GM19239 (cell line): ENCODE data around the genes PRIM1 and ZBTB39.

GRCh38 chr12:56094894-56095457 is 9.4 kb upstream of the PA2G4 start:
- RRBS, result no CpG with 5 or more reads among the region's 3 CpGs

- RRBS, result no CpG with 5 or more reads among the region's 5 CpGs
These were observed 1.3 kb upstream of the PA2G4 start for GRCh38 chr12:56102968-56103635.

DNA sequence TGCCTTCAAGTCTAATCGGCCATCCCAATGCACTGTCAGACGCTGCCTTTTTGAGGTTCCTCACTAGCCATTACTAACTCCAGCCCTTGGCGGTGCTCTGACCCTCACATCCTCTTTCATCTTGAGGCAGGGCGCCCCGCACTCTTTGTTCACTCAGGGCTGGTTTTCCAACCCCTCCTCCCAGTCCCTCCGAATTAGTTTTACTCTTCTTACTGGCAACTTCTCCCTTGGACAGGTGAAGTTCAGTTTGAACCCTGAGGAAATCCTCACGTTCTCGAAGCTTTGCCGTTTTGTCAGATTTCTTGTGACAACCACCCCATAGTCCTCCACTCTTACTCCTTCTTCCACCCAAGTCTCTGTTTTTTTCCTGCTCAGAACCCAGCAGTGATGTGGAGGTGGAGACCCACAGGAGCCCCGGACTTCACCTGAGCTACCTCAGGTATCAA is 670 bp downstream of the ZC3H10 start:
- RRBS, result no CpG with 5 or more reads among the region's 10 CpGs

- RRBS, result no CpG with 5 or more reads among the region's 5 CpGs
These were observed 2.6 kb downstream of the MYL6B start for GRCh38 chr12:56154936-56155382.

DNA sequence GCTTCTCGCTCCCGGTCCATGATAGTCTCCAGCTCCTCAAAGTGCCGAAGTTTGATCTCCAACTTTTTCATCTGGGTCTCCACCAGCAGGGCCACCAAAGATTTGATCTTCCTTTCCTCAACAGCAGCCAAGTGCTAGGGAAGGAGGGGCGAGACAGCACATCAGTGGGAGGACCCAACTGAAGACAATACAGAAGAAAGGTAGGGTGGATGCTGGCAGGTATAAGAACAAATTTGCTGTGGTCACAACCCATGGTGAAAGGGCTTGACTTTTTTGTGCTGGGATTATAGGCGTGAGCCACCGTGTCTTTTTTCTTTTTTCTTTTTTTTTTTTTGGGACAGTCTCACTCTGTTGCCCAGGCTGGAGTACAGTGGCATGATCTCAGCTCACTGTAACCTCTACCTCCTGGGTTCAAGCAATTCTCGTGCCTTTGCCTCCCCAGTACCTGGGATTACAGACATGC is 9.9 kb downstream of the MYL6 start:
- RRBS, result no CpG with 5 or more reads among the region's 7 CpGs

- RRBS, result no CpG with 5 or more reads among the region's 10 CpGs
These were observed 13.8 kb downstream of the RNF41 start for GRCh38 chr12:56207674-56208568.

GRCh38 chr12:56349300-56349799 is 10.6 kb downstream of the STAT2 start:
- RRBS, result no CpG with 5 or more reads among the region's 3 CpGs

DNA sequence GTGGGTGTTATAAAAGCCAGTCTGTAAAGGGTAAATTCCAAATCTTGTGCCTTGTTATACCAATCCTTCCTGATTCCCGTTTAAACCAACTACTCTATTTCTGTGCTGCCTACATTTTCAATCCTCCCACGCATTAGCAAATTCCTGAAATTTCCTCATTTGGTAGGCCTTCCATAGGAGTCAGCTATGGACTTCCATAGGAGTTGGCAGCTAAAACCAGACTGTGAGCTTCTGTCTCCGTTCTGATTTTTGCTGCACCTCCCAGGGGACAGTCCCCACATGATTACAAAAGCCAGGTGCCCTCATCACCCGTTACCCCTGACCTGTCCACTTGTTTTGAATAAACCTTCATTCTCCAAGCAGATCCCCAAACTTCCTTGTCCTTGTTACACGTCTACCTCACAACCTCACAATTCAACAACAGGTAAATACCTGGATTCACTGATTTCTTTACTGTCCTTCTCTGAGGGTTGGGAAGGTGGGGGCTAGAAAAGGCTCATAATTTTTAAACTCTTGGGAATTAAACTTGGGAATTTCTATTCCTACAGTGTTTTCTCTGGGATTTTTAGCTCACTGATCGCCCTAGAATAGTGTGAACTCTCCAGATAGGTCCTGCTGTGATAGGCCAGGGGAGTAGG is 35.6 kb downstream of the BAZ2A start:
- RRBS, result no CpG with 5 or more reads among the region's 6 CpGs

DNA sequence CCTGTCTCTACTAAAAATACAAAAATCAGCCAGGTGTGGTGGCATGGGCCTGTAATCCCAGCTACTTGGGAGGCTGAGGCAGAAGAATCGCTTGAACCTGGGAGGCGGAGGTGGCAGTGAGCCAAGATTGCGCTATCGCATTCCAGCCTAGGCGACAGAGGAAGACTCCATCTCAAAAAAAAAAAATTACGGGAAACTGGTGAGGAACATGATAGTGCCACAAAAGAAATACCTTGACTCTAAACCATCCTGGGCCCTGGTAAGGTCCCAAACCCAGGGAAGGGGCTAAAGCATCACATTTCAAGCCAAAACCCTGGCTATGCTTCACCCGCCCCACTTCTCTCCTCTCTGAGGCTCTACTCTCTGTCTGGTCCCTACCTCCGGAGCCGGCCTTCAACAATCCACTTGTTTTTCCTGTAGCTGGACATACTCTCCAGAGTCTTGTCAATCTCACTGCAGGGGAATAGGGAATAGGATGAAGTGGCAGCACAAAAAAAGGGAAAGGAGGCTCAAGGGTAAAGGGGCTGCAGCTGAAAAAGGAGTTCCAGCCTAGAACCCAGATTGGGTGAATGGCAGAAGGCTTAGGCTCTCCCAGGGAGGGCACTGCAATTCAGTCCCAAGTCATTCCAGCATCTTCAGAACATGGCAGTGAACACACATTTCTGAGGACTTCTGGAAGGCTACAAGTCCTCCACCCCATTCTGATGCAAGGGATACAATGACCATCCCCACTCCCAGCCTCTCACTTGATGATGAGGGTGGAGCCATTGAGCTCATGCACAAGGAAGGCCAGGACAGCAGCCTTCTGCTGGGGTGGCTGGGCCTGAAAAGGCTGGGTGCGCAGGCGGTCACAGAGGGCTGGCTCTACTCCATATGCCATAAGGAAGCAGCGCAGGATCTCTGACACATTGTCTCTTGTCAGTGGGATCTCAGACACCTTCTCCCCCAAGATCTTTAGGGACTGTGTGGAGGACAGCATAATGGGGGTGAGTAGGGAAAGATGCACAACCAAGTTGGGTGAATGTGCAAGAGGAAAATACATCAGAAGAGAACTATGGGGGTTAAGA is 26.0 kb downstream of the BAZ2A start:
- RRBS, result no CpG with 5 or more reads among the region's 12 CpGs

- RRBS, result no CpG with 5 or more reads among the region's 7 CpGs
These were observed 18.3 kb downstream of the BAZ2A start for GRCh38 chr12:56611709-56612410.

- RRBS, result no CpG with 5 or more reads among the region's 19 CpGs
These were observed 1.3 kb downstream of the BAZ2A start for GRCh38 chr12:56628549-56629454.

- RRBS, result no CpG with 5 or more reads among the region's 3 CpGs
These were observed 1.0 kb downstream of the ATP5F1B start for GRCh38 chr12:56644733-56645182.

DNA sequence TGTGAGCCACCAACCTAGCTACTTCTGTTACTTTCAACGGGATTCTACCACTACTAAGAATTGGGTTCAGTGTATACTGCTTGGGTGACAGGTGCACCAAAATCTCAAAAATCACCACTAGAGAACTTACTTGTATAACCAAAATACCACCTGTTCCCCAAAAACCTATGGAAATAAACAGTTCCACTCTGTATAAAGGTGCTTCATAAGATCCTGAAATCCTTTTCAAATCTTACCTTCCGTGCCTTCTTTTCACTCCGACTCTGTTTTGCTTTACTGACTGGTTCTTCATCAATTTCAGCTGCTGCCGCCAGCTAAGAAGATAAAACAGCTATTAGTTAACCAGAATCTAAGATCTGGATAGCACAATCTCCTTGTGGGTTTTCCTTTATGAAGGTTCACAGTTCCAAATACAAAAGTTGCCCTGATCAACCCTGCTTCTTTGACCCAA is 10.9 kb downstream of the NACA start:
- RRBS, result no CpG with 5 or more reads among the region's 4 CpGs

GRCh38 chr12:56751725-56752628 is at the start of gene PRIM1:
TSS of gene PRIM1 (minus strand) at chr12:56752323.
- RRBS, result 3% methylated on average over 9 of the region's 63 CpGs

DNA sequence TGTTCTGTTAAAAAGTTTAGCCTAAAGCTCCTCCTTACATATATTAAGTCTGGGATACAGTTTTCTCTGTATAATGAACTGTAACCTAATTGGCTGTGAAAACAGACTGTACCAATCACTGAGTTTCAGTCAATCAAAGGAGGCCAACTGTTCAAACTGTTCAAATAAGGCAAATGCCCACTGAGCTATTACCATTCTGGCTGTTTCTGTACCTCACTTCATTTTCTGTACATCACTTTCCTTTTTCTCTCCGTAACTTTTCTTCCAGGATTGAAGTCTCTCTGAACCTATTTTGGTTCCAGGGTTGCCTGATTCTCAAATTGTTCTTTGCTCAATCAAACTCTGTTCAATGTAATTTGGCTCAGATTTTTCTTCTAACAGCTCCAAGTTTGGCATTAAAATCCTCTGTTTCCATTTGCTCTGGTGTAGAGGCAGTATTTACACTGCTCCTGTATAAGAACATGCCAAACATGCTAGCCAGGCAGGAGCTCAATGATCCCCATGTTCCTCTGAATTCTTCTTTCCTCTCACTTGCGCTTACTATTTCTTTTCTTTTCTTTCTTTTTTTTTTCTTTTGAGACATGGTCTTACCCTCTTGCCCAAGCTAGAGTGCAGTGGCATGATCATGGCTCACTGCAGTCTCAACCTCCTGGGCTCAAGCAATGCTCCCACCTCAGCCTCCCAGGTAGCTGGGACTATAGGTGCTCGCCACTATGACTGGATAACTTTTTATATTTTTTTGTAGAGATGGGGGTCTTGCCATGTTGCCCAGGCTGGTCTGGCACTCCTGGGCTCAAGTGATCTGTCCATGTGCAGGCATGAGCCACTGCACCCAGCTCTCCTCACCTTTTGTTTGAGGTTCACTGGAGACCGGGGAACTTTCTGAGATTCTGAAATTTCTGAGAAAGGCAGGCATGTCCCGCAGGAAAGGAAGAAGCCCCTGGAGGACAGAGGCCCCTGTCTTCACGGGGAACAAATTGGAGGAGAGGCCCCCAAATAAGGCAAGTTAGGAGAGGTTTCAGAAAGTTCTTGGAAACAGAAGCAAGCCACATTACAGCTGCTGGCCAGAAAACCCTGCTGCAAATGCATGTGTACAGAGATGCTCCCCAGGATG is 17.1 kb downstream of the SDR9C7 start:
- RRBS, result no CpG with 5 or more reads among the region's 6 CpGs

DNA sequence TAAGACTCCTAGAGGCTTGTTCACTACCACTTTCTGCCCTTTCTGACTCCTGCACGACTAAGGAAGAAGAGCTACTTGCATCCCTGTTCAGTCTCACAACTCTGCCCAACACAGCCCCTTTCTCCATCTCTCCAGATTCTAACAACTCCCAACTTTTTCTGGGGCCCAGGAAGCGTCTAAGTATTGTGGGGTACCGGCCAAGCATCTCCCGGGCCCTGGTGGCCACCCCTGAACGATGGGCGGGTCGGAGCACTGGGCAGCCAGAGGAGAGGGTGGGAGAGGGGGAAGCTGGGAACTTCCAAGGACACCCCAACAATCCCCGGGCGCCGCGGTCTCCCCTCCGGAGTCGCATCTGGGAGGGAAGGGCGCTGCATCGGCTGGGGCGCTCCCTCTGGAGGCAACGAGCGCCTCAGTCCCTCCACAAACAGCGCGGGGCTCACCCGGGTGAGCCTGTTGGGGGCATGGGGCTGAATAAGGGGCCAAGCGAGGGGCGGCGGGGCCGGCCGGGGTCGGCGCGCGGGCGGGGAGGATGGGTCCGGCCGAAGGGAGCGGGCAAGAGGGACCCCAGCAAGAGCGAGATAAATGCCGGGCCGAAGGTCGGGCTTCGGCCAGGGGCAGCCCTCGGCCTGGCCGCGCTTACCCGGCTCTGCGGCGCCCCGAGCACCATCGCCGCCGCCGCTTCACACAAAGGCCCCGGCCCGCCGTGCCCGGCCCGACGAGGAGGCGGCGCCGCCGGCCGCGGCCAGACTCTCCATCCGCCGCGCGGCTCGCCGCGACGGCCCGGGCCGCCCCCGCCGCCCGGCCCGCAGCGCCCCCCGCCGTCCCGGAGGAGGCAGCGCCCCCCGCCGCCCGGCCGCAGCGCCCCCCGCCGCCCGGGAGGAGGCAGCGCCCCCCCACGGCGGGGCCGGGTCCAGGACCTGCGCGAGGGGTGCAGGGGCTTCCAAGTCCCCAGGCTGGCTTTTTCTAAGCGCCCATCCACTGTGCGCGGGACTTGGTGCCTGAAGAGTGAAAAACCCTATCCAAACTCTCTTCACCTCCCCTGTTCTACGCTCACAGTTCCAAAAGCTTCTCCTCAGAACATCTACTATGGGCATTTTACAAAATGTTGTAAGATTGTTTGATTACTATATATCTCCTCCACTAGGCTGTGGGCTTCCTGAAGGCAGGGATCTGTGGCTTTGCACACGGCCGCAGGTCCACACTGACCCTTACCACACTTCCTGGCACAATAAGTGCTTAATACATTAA is at the start of gene ZBTB39:
ZBTB39 (minus strand) TSS at position 782 of the 1,248 bp plus-strand sequence.
- RRBS, result 1% methylated on average over 43 of the region's 101 CpGs

- RRBS, result 2% methylated on average over 6 of the region's 49 CpGs
These were observed 1.8 kb upstream of the NAB2 start for GRCh38 chr12:57087028-57087696.

DNA sequence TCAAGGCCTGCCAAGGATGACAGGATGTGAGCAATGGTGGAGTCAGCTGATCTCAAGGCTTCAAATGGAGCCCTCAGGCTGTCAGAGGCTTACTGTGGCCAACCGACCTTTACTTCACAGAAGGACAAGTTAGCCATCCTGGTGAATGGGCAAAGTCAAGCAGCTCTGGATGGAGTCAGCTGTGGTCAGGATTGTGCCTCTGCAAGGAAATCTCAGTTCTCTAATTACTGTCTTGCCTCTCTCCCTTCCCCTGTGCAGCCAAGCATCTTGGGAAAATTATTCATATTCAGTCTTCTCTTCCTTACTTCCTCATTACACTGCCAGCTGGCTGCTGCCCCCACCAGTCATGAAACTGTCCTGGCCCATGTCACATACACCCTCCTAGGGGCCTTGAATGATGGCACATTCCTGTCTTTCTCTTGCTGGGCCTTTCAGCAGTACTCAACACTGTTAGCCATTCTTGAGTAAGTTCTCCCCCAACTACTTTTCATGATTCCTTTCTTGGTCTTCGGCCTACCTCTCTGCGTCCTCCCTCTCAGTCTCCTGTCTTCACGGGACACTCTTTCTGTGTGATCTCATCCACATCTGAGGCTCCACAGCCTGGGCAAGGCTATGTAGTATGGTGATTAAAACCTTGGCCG is 7.8 kb upstream of the STAT6 start:
- RRBS, result no CpG with 5 or more reads among the region's 5 CpGs

GRCh38 chr12:57165679-57166471 is 37.6 kb downstream of the LRP1 start:
- RRBS, result no CpG with 5 or more reads among the region's 28 CpGs

GRCh38 chr12:57167782-57168379 is 39.6 kb downstream of the LRP1 start:
- RRBS, result 86% methylated on average over 5 of the region's 13 CpGs